Epithelial cell of alveolus of lung (primary cell): ENCODE measurements around a stretch of chr18.

- RAMPAGE, long total RNA: no peak
- RRBS: no CpG with 5 or more reads among the region's 2 CpGs
Measured at GRCh38 chr18:2986042-2986642, 26.8 kb downstream of the LPIN2 start.

GRCh38 chr18:3089417-3090065 lies 76.6 kb upstream of the LPIN2 start:
- RAMPAGE, long total RNA: no peak
- RRBS: no CpG with 5 or more reads among the region's 6 CpGs

DNA sequence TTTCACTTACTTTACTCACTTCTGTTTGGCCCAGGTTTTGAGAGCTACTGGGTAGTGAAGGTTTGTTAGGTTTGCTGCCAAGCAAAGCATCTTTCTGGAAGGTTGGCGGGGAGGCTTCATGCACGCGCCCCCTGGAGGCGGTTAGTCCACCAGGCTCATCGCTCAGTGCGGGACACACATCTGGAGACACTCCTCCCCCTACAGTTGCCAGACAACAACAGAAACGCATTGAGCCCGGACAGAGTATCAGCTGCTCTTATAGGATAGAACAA lies 90.5 kb downstream of the MYOM1 start:
- RAMPAGE, long total RNA: no peak
- RRBS: no CpG with 5 or more reads among the region's 8 CpGs

DNA sequence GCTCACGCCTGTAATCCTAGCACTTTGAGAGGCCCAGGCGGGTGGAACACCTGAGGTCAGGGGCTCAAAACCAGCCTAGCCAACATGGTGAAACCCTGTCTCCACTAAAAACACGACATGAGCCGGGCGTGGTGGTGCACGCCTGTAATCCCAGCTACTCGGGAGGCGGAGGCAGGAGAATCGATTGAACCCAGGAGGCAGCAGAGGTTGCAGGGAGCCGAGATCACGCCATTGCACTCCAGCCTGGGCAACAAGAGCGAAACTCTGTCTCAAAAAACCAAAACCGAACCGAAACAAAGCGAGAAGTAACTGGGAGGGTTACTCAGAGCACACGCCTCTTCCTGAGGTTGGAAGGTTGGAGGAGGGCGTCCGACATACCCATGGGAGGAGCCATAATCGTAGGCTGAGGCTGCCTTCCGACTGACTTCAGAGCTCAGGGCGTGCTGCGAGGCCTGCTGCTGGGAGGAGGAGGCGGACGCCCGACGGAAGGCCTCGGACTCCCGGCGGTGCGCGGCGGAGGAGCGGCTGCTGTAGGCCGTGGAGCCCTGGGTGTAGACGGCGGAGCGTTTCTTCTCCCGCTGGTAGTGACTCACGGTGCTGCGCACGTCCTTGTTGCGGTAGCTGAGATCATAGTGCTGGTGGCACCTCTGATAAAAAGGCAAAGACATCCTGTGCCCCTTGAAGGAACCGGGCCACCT lies 5.1 kb downstream of the MYOM1 start:
- RAMPAGE, long total RNA: no peak
- RRBS: no CpG with 5 or more reads among the region's 43 CpGs

GRCh38 chr18:3230980-3231566 lies 11.3 kb upstream of the MYOM1 start:
- RAMPAGE, long total RNA: no peak
- RRBS: no CpG with 5 or more reads among the region's 6 CpGs

GRCh38 chr18:3250510-3251435 lies 3.2 kb downstream of the MYL12A start:
- RAMPAGE, long total RNA: no peak
- RRBS: no CpG with 5 or more reads among the region's 8 CpGs

GRCh38 chr18:3263283-3263693 lies 1.4 kb downstream of the MYL12B start:
- RAMPAGE, long total RNA: no peak
- RRBS: no CpG with 5 or more reads among the region's 5 CpGs

DNA sequence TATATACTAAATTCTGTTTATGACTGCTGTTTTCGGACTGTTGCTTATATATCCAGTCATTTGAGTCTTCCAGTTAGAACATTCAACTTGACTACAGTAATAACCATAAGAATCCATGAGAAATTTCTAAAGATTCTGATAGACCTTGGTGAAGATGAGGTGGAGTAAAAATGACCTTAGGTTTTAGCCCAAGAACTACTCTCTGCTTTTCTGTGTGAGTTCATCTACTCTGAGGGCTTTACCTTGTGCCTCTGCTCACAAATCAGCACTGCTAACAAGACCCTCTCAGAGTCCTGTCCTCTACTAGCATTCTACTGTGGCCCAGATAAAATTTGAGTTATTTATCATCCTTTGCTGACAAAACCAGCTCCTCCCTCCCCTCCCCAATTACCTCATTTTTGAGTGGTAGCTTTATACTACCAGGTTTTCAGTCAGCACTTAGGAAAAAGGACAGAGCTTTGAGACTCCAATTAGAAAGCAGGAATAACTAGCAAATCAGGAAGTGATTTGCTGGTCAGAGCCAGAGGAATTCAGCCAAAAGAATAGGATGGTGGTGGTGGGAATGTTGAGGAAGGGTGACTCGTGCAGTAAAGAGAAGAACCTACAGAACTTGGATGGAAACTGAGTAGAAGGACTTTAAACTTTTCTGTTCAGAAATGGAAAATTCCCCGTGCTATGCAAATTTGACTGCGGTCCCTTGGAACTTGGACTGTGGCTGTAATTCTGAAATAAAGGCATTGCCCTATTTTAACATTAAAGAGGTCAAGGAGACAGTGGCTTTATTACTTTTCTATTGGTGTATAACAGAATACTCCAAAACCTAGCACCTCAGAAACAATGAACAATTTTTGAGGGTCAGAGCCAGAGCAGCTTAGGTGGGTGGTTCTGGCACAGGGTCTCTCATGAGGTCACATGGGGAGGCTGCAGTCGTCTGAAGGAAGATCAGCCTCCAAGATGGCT lies 3.6 kb downstream of the MYL12B start:
- RAMPAGE, long total RNA: no peak
- RRBS: no CpG with 5 or more reads among the region's 5 CpGs

DNA sequence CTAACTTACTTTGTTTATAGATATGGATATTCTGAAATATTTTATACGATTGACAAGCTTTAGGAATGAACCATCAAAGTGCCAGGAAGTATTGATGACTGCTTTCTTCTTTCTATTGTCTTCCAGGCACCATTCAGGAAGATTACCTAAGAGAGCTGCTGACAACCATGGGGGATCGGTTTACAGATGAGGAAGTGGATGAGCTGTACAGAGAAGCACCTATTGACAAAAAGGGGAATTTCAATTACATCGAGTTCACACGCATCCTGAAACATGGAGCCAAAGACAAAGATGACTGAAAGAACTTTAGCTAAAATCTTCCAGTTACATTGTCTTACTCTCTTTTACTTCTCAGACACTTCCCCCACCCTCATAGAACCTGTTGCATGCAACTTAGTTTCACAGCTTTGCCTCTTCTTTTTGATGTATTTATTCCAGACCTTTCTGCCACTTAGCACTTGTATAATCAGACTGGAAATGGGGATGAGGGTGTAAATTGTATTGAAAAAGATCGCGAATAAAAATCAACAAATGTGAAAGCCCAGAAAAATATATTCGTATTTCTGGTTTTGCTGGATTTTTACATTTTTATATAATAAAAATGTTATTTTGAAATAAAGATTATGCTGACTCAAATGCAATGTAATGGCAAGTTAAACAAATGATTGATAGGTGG lies 15.8 kb downstream of the MYL12B start:
- RAMPAGE, long total RNA: no peak
- RRBS: no CpG with 5 or more reads among the region's 7 CpGs

DNA sequence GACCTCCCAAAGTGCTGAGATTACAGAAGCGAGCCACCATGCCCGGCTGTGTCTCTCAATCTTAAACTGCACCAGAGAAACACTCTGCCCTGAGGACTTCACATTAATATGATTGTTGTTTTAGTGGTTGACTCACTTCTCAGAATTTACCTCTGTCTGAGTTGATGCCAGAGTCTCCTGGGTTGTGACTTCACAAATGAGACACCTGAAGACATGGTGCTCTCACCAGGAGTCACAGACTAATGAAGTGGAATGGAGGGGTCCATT lies 61.0 kb upstream of the TGIF1 start:
- RAMPAGE, long total RNA: no peak
- RRBS: no CpG with 5 or more reads among the region's 2 CpGs

- RAMPAGE, long total RNA: no peak
- RRBS: no CpG with 5 or more reads among the region's 32 CpGs
Measured at GRCh38 chr18:3411694-3412388, 38.1 kb upstream of the TGIF1 start.

- RAMPAGE, long total RNA: no peak
- RRBS: no CpG with 5 or more reads among the region's 4 CpGs
Measured at GRCh38 chr18:3447019-3447322, 3.0 kb upstream of the TGIF1 start.

GRCh38 chr18:3447323-3447431 lies 2.8 kb upstream of the TGIF1 start:
- RAMPAGE, long total RNA: no peak
- RRBS: no CpG with 5 or more reads among the region's 2 CpGs

DNA sequence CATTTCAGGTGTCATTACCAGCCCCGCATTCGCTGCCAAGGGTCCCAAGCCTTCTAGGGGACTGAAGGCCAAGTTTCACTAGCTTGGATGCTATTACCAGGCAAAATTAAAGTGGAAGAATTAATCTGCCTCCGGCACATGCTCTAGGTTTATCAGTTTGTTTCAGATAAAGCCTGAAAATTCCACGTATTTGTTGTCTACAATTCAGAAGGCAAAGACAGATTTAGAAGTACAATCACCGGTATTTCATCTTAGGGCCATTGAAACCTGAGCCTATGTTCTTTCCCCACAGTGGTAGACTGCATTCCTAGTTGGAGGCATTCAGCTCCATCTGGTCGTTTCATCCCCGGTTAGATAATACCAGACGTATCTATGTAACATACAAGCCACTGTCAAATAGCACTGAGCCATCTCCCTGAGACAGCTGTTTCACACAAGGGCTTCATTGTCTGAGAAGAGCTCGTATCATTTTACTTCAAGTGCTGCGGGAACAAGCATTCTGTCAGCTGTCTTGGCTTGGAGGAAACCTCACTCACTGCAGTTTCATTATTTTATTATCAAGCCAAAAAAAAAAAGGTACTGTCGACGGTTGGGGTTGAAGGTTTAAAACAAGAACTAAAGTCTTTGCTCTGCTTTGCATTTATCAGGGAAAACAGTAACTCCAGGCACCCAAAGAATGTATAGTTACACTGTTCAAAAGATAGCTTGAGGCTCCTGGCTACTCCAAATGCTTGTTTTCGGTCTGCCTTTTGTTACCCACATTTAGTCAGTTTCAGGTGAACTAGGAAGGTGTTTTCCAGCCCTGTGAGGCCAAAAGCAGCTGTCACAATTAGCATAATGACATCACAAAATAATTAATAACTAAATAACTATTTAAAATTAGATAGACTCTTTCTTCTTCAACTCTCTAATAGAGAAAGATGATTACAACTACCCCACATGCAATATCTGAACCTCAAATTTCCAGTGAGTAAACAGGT lies 76.7 kb downstream of the TGIF1 start:
- RAMPAGE, long total RNA: no peak
- RRBS: 36% methylated on average over 4 of the region's 13 CpGs

GRCh38 chr18:3665625-3666264 lies 215.8 kb downstream of the TGIF1 start:
- RAMPAGE, long total RNA: no peak
- RRBS: 44% methylated on average over 3 of the region's 16 CpGs

DNA sequence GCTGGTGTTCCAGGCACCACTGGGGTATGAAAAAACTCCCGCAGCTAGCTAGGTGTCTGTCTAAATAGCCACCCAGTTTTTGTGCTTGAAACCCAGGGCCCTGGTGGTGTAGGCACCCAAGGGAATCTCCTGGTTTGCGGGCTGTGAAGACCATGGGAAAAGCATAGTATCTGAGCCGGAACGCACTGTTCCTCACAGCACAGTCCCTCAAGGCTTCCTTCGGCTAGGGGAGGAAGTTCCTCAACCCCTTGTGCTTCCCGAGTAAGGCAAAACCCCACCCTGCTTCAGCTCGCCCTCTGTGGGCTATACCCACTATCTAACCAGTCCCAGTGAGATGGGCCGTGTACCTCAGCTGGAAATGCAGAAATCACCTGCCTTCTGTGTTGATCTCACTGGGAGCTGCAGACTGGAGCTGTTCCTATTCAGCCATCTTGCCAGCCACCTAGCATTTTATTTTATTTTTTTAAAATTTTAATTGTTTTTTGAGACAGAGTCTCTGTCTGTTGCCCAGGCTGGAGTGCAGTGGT lies 250.2 kb downstream of the TGIF1 start:
- RAMPAGE, long total RNA: no peak
- RRBS: no CpG with 5 or more reads among the region's 8 CpGs

- RAMPAGE, long total RNA: no peak
- RRBS: no CpG with 5 or more reads among the region's 19 CpGs
Measured at GRCh38 chr18:4807382-4808166, 352.5 kb upstream of the DLGAP1 start.

- RAMPAGE, long total RNA: no peak
- RRBS: no CpG with 5 or more reads among the region's 8 CpGs
Measured at GRCh38 chr18:5410435-5411112, 115.0 kb upstream of the ZBTB14 start.

- RAMPAGE, long total RNA: no peak
- RRBS: no CpG with 5 or more reads among the region's 8 CpGs
Measured at GRCh38 chr18:5462740-5463798, 80.7 kb downstream of the EPB41L3 start.

DNA sequence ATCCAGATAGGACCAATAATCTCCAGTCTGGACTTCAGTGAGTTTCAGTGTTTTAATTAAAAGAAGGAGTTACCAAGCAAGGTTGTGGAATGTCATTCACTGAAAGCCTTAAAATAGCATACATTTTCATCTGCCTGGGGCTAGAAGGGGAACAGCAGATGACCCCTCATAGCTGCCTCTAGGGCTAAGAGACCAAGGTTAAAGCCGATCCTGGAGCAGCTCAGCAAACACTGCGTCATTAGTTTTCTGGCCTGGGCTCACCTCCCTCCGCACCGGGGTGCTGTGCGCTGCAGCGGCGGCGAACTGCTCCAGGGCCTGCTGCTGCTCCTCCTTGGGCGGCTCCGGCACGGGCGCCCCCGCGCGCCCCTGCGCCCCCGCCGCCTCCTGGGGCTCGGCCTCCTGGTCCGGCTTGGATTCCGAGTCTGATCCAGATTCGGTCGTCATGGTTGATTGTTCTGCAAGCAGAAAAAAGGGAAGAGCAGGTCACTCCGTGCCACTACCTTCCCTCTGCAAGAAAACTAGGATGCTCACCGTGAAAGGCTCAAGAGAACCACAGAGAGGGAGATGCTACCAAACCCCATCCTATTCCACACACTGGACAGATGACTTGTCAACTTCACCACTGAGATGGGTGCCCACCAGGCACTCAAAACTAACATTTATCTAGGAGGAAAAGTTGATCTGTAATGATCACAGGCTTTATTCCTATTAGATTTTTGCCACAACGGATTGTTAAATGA lies 54.9 kb downstream of the EPB41L3 start:
- RAMPAGE, long total RNA: no peak
- RRBS: 15% methylated on average over 17 of the region's 26 CpGs